Heart left ventricle (tissue), 7 donors: Measurements from ENCODE around the gene GPALPP1.

DNA sequence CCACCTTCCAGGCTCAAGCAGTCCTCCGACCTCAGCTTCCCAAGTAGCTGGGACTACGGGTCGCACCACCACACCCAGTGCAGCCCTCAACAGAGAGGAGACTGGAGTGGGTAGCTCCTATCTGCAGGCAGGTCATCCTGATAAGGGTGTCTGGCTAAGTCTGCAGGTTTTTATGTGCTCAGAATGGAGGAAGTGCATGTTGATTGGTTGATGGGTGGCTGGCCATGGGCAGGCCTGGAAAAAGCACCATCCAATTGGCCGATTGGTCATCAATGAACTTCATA is 12.8 kb downstream of the DNAJC15 start:
- PRO-cap, 6 experiments = peak in 4 of 6 experiments; most common minus-strand start position 142 of the sequence (in 4)
- RAMPAGE, long total RNA, 2 experiments = no peak in any of the 2 experiments
- RRBS = no CpG with 5 or more reads among the region's 4 CpGs

DNA sequence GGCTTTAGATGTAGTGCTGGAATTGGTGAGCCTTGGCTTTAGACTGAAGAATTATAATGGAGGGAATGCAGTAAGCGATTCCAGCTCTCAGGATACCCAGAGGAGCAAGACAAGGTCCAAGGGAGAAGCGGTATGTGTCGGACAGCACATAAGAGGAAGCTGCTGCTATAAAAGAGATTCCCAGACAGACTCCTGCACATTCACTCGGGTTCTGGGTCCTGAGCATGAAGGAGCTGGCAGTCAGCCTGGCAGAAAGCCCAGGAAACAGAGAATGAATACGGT is 308.2 kb downstream of the DNAJC15 start:
- PRO-cap, 6 experiments = no peak in any of the 6 experiments
- RAMPAGE, long total RNA, 2 experiments = no peak in any of the 2 experiments
- RRBS = no CpG with 5 or more reads among the region's 5 CpGs

- PRO-cap, 6 experiments = peak in 6 of 6 experiments; most common plus-strand start chr13:43785902 (in 2); most common minus-strand start chr13:43785717 (in 3)
- RAMPAGE, long total RNA, 2 experiments = no peak in any of the 2 experiments
- RRBS = 1% methylated on average over 41 of the region's 70 CpGs
These were observed 985 bp downstream of the ENOX1 start for GRCh38 chr13:43785564-43786409.

- PRO-cap, 6 experiments = no peak in any of the 6 experiments
- RAMPAGE, long total RNA, 2 experiments = no peak in any of the 2 experiments
- RRBS = no CpG with 5 or more reads among the region's 1 CpG
These were observed 41.6 kb downstream of the LACC1 start for GRCh38 chr13:43921265-43921685.

DNA sequence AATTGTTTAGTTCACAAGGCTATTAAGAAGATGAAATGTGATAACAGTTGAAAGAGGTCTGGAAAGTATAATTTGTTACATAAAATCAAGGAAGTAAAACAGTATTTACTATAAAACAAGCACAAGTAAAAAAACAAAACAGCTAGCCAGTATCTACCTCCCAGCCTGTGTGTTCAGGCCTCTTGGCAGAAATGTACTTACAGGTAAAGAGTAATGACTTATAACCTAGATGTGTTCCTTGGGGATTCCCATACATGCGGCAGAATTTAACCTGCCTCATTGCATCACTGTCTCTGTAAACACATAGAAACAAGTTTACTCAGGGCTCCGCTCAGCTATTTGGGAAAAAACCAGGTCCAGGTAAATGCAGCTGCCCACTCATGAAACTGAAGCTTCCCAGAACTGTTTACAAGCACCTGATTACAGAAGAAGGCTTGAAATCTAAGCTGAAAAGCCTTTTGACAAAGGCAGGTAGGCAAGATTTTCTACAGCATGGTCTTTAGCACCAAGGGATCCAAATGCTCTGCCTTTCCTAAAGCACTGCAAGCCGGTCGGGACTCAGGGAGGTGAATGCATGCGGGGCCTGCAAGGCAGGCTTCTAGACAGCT is 50.7 kb upstream of the SERP2 start:
- PRO-cap, 6 experiments = no peak in any of the 6 experiments
- RAMPAGE, long total RNA, 2 experiments = no peak in any of the 2 experiments
- RRBS = no CpG with 5 or more reads among the region's 5 CpGs

DNA sequence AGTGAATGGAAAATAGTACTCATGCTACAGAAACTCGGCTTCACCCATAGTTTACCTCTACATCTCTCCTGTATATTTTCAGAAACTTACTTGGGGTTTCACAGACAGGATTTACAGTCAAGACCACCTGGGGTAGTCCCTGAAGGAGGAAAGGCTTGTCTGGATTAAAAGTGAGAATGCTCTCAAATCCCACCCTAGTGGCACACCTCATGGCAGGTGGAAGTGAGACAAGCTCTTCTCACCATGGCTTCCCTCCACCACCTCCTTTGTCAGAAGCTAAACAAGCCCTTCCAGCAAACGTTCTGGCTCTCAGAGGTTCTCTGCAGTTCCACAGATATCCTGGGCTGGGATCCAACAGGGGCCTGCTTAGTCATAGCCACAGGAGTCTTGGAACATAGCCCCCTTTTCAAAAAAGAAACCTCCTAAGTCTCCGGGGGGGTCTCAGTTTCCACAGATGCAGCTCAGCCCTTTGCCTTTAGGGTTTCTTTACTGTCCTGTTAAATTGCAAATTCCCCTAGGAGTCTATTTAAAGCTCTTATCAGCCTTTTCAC is 41.8 kb upstream of the SERP2 start:
- PRO-cap, 6 experiments = no peak in any of the 6 experiments
- RAMPAGE, long total RNA, 2 experiments = no peak in any of the 2 experiments
- RRBS = no CpG with 5 or more reads among the region's 3 CpGs

GRCh38 chr13:44374001-44374720 is 537 bp downstream of the SERP2 start:
- PRO-cap, 6 experiments = peak in 6 of 6 experiments; most common plus-strand start chr13:44374248 (in 4); most common minus-strand start chr13:44374235 (in 5)
- RAMPAGE, long total RNA, 2 experiments = no peak in any of the 2 experiments
- RRBS = 2% methylated on average over 9 of the region's 39 CpGs

DNA sequence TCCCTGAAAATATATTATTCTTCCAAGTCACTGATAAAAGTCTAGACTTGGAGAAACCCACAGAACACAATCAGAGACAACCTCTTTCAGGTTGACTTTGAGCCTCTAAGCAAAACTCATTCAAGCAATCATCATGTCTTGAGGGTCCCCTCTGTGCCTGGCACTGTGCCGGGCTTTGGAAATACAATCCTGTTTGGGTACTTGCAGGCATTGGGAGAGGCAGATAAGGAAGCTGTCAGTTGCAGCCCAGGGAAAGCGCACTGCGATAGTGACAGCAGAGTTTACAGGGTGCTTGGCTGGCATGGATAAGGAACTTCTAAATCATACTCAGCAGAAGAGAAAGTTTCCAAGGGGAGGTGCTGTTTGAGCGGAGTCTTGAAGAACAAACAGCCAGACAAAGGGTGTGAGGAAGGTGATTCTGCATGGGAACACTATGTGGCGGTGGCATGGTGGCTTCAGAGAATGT is 9.0 kb downstream of the SERP2 start:
- PRO-cap, 6 experiments = no peak in any of the 6 experiments
- RAMPAGE, long total RNA, 2 experiments = no peak in any of the 2 experiments
- RRBS = no CpG with 5 or more reads among the region's 5 CpGs

GRCh38 chr13:44422505-44423303 is 49.1 kb downstream of the SERP2 start:
- PRO-cap, 6 experiments = peak in 1 of 6 experiments; most common plus-strand start chr13:44423025 (in 1); most common minus-strand start chr13:44422882 (in 1)
- RAMPAGE, long total RNA, 2 experiments = no peak in any of the 2 experiments
- RRBS = no CpG with 5 or more reads among the region's 15 CpGs

DNA sequence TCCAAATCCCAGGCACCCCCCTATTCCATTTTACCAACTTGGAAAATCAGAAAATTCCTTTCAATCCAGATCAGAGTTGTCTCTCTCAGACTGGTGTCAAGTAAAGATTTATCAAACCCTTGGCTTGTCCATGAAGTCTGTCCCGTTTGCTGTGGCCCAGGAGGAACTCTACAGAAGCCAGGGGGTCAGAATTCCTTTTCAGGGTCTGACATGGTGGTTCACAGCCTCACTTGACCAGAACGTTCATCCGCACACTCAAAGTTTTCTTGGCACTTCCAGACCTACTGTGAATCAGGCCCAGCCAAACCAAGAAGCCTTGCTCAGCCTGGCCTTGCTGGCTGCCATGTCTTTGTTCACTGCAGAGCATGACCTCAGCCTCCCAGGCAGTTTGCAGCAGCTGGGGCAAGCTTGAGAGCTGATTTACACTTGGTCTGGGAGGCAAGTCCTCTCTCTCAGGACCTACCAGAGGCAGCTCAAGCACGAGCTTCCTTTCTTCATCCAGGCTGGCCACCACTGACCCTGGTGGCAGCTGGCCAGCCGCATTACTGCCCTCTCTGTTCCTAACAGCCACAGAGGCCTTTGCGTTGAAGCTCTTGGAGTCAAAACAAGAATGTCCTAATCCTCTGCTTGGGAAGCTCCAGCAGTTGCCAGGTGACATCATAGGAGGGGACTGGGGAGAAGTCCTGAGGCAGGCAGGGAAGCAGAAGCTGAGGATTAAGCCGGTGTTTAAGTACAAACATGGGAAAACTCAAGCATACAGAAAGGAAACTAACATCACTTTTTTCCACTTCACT is 85.8 kb downstream of the NUFIP1 start:
- PRO-cap, 6 experiments = peak in 1 of 6 experiments; most common plus-strand start position 677 of the sequence (in 1); most common minus-strand start position 515 of the sequence (in 1)
- RAMPAGE, long total RNA, 2 experiments = no peak in any of the 2 experiments
- RRBS = no CpG with 5 or more reads among the region's 7 CpGs

- PRO-cap, 6 experiments = peak in 6 of 6 experiments; most common plus-strand start chr13:44918115 (in 3); most common minus-strand start chr13:44917676 (in 2)
- RAMPAGE, long total RNA, 2 experiments = no peak in any of the 2 experiments
- RRBS = no CpG with 5 or more reads among the region's 41 CpGs
These were observed 71.5 kb downstream of the NUFIP1 start for GRCh38 chr13:44917546-44918298.

- PRO-cap, 6 experiments = no peak in any of the 6 experiments
- RAMPAGE, long total RNA, 2 experiments = no peak in any of the 2 experiments
- RRBS = no CpG with 5 or more reads among the region's 1 CpG
These were observed 19.4 kb downstream of the NUFIP1 start for GRCh38 chr13:44969867-44970253.

DNA sequence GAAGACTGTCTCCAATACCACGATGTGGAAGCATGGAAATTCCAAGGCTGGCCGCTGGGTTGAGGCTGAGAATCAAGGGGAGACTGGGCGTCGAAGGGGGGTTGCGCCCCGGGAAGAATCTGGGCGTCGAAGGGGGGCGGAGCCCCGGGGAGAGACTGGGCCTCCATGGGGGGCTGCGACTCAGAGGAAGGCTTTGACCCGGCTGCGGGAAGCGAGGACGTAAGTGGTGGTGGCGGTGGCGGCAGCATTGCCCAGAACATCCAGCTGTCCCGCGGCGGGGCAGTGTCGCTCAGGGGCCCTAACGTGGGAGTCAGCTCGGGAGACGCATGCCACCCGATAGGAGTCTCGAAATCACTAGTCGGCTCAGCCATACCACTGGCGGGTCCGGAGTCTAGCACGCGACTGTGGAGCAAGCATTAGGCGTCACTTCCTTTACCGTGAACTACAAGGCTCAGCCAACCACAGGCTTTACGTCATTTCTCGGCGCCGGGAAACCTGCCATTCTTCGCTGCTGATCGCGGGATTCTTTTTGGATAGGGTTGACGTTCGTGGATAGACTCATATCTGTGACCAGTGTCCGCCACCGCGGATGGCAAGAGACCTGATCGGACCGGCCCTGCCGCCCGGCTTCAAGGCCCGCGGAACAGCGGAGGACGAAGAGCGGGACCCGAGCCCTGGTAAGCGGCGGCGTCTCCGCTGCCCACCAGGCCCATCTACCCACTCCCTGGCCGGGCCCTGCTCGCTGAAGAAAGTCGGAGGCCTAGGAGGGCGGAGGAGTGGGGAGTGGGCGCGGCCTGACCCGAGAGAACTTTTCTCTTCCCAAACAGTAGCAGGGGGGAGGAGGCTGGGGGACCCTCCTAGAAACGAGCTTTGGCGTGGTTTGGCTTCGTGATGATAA is at the start of gene GPALPP1:
Gene GPALPP1 (plus strand): TSS at position 473 of the 898 bp plus-strand sequence.
- PRO-cap, 6 experiments = peak in 6 of 6 experiments; most common plus-strand start position 473 of the sequence (in 4); most common minus-strand start position 406 of the sequence (in 6)
- RAMPAGE, long total RNA, 2 experiments = start-site peak on the plus strand in 2 of 2 experiments, centred at positions 508 to 512 of the sequence, 165 to 315 reads per replicate; start-site peak on the minus strand in 1 of 2 experiments, centred at position 407 of the sequence, 62 reads per replicate
- RRBS = 1% methylated on average over 27 of the region's 69 CpGs

- PRO-cap, 6 experiments = no peak in any of the 6 experiments
- RAMPAGE, long total RNA, 2 experiments = no peak in any of the 2 experiments
- RRBS = no CpG with 5 or more reads among the region's 3 CpGs
These were observed 27.3 kb downstream of the GPALPP1 start for GRCh38 chr13:45016618-45017084.

DNA sequence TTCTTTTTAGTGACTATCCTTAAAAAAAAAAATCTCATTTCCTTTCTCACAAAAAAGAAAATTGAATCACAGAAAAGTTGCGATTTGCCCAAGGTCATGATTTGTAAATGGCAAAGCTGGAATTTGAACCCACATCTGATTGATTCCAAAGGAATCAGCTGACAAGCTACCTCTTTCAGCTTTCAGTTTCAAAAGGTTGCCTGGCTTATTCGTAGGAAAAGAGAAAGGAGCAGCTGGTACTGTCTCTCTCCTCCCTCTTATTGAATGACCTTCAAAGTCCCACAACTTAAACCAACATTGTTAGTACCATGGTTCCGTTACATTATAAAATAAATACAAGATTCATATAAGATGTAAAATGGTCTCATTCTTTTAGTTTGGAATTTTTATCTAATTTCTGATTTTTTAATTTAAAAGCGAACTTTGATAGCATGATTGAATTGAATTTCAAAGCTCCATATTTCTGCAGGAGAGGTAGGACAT is 18.3 kb upstream of the KCTD4 start:
- PRO-cap, 6 experiments = peak in 1 of 6 experiments; most common plus-strand start position 208 of the sequence (in 1)
- RAMPAGE, long total RNA, 2 experiments = no peak in any of the 2 experiments
- RRBS = no CpG with 5 or more reads among the region's 4 CpGs

DNA sequence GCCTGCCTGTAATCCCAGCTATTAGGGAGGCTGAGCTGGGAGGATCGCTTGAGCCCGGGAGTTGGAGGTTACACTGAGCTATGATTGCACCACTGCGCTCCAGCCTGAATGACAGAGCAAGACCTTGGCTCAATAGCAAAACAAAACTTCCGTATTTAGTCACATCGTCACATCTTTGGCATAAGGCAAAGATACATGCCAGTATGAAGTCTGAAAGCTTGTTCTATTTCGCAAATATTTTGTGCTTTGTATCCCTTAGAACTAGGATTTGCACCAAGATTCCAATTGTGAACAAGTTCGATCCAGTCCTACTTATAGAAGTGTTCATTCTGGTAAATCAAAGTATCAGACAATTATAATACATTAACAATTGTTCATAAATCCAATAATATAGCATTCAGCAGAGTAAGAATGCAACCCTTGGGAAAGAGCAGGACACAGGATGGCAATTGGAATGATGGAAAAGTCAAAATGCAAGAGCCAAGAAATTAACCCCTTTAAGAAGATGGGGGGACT is 1.3 kb upstream of the TPT1 start:
- PRO-cap, 6 experiments = peak in 3 of 6 experiments; most common minus-strand start position 110 of the sequence (in 2)
- RAMPAGE, long total RNA, 2 experiments = no peak in any of the 2 experiments
- RRBS = no CpG with 5 or more reads among the region's 7 CpGs

GRCh38 chr13:45367991-45368490 is 27.1 kb upstream of the TPT1 start:
- PRO-cap, 6 experiments = no peak in any of the 6 experiments
- RAMPAGE, long total RNA, 2 experiments = no peak in any of the 2 experiments
- RRBS = no CpG with 5 or more reads among the region's 5 CpGs

- PRO-cap, 6 experiments = no peak in any of the 6 experiments
- RAMPAGE, long total RNA, 2 experiments = no peak in any of the 2 experiments
- RRBS = no CpG with 5 or more reads among the region's 16 CpGs
These were observed 81.8 kb upstream of the SIAH3 start for GRCh38 chr13:45933335-45933832.

DNA sequence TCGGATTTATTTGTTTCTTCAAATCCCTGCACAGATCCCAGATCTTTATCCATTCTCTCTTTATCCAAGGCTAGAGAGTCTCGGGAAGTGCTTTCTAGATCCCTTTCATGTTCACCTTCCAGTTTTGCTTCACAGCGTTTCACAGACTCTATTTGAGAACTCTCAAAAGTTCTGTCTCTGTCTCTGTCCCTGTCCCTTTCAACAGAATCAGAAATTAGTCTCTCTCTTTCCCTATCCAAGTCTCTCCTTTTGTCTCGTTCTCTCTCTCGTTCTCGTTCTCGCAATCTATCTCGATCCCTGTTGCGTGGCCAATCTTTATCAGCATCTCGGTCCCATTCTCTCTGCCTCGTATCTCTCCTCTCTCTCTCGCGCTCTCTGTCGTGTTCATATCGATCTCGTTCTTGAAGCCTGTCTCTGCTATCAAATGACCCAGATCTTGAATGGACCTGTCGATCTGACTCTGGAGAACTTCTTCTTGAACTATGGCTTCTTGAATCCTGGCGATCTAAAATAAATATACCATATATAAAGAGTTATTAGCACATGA is 84.9 kb downstream of the ZC3H13 start:
- PRO-cap, 6 experiments = no peak in any of the 6 experiments
- RAMPAGE, long total RNA, 2 experiments = no peak in any of the 2 experiments
- RRBS = no CpG with 5 or more reads among the region's 18 CpGs

- PRO-cap, 6 experiments = no peak in any of the 6 experiments
- RAMPAGE, long total RNA, 2 experiments = no peak in any of the 2 experiments
- RRBS = no CpG with 5 or more reads among the region's 12 CpGs
These were observed 19.7 kb upstream of the CPB2 start for GRCh38 chr13:46124340-46125059.